ENCODE measurements around a stretch of chr7.

DNA sequence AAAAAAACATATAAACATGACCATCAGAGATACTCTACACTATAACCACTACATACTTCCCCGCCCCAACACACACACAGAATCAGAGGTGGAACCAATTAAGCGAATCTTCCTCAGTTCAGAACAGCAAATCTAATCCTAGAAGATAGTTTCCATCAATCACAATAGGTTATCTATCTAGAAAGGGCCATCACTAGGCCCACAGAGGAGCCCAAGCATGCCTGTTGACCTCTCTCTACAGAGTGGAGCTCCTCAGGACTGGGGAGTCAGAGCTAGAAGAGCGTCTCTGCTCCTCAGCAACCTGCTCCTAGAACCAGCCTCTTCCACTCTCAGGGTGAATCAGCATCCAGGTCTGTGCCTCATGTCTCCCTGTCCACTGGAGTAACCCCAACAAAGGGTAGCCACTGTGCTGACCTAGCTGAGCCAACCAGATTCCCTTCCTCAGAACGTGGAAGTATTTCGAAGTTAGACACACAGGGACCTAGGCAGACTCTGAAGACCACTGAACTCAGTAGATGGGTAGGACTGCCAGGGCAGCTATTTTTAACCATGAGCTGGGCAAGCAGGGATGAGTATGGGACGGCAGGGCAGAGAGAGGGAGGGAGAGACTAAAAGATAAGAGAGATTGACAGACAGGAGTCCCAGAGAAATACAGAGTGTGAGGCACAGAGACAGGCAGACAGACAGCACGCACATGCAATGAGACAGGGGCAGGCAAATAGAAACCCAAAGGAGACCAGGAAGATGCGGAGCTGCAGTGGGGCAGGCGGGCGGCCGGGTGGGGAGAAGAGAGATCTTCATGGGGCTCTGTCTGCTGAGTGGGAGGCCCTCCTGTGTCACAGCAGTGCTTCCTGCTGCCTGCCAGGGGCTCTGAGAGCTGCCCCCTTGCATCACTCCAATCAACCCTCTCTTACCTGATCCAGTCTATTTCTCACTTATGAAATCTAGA lies 56.7 kb downstream of the OSBPL3 start:
- PRO-cap = no peak

DNA sequence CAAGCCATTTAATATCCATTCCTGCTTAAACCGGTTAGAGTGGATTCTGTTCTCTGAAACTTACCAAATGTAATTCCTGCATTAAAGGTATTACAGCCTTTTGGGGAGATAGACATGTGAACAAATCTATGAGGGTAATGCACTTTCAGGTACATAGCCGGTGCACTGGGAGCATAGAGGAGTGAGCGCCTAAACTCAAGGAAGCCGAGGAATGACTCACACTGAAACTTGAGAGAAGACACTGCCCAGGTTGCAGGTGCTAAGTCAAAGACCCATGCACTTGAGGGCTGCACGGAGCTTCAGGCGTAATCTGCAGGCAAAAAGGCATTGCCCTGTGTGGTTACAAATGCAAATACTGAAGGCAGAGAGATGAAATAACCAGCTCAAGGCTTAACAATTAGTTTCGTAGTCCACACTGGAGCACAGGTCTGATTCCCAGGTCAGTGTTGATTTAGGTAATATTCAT lies 51.0 kb upstream of the OSBPL3 start:
- PRO-cap = no peak

- PRO-cap = no peak
Observed at GRCh38 chr7:25670122-25670785, 442.0 kb upstream of the NPVF start.

DNA sequence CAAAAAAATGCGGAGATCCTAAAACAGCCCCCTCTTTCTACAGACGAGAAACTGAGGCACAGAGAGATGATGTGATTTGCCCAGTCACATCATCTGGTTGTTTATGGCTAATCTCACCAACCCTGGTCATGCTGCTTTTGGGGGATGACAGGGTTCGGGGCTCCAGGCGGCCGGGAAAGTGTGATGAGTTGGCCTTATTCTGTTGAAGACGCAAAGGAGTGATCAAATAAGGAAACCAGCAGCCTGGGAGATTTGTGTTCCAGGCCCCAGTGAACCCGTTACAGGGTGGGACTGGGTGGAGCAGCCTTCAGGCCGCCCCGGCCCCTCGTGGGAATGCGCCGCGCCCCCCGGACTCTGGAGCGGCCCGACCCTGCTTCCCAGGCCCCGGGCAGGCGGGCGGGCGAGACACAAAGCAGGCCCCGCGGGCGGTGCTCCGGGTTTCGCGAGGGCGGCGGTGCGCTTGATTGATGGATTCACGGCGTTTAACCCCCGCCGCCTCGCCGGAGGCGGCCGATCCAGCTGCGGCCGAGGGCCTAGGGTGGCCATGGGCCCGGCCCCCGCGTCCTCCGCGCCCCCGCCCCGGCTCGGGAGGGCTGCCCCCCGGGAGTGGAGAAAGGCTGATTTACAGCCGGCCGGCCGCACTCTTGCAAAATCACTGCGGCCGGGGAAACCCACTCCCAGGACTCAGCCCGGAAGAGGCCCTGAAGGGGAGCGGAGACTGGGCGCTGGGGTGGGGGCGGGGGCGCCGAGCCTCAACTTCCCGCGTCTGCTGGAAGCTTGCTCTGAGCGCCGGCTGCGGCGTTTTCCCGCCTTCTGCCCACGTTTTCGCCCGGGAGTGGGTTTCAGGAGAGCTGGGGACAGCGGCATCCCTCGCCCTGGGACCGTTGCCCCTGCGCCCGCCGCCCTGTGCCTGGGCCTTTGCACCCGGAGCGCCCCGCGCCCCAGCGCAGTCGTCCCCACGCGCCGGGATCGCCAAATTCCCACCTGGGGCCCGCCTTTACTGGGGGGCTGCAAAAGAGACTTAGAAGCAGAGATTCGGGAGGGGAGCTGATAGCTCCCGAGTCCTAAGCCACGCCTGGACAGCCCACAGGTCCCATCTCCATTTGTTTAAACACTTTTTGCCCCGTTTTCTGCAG lies 299.6 kb upstream of the NFE2L3 start:
- PRO-cap = unidirectional peak, minus-strand start at position 657 of the sequence

- PRO-cap = no peak
Observed at GRCh38 chr7:25967731-25968555, 184.1 kb upstream of the NFE2L3 start.

- PRO-cap = unidirectional peak, minus-strand start at chr7:26155559
Observed at GRCh38 chr7:26155444-26156280, 3.7 kb downstream of the NFE2L3 start.

DNA sequence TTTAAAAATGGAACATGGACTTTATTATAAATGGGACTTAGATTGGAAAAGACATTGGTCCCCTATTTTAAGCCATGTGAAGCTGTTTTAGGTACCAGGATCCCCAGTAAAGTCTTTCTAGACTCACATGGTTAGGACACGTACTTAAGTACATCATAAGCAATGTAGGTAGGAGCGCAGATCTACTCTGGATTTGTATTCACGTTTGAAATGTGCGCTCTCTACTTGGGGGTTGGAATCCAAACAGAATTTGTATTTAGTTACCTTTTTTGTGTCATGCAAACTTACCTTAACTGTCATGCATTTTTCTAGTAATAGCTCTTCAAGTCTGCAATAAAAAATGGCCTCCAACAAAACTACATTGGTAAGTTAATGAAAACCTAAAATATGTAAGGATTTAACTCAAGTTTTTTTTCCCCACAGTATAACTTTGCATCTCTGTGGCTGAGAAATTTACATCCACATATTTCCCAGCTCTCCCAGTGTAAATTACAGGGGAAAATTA lies 1.2 kb downstream of the CBX3 start:
- PRO-cap = no peak

DNA sequence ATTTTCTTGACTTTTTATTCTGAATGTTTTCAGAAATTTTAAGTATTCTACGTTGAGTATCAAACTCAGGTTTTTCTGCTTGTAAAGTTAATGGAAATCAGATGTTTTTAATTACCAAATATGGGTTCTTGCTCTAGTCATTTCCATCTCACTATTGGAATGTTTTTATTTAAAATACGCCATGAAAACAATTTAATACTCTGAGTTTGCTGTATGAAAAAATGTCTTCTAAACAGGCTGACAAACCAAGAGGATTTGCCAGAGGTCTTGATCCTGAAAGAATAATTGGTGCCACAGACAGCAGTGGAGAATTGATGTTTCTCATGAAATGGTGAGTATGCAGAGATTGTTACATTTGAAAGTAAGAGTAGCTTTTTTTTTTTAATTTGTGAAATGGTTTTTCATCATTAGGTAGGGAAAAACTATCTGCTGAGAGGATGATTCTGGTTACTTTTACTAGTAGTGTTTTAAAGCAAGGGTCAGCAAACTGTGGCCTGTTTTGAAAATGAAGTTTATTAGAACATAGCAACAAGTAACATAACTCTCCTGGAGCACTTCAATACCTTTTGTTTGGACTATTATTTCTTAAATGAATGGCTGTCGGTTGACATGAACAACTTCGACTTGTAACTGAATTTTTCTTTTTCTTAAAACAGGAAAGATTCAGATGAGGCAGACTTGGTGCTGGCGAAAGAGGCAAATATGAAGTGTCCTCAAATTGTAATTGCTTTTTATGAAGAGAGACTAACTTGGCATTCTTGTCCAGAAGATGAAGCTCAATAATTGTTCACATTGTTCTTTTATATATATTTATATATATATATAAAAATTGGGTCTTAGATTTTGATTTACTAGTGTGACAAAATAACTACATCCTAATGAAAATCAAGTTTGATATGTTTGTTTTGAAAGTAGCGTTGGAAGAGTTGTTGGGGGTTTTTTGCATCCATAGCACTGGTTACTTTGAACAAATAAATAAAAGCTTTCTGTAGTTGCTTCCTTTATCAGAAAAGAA lies 10.2 kb downstream of the CBX3 start:
- PRO-cap = no peak

- PRO-cap = no peak
Observed at GRCh38 chr7:26420707-26421122, 129.1 kb downstream of the SNX10 start.

- PRO-cap = no peak
Observed at GRCh38 chr7:26449649-26450177, 158.1 kb downstream of the SNX10 start.

- PRO-cap = no peak
Observed at GRCh38 chr7:26498210-26498569, 206.5 kb downstream of the SNX10 start.

DNA sequence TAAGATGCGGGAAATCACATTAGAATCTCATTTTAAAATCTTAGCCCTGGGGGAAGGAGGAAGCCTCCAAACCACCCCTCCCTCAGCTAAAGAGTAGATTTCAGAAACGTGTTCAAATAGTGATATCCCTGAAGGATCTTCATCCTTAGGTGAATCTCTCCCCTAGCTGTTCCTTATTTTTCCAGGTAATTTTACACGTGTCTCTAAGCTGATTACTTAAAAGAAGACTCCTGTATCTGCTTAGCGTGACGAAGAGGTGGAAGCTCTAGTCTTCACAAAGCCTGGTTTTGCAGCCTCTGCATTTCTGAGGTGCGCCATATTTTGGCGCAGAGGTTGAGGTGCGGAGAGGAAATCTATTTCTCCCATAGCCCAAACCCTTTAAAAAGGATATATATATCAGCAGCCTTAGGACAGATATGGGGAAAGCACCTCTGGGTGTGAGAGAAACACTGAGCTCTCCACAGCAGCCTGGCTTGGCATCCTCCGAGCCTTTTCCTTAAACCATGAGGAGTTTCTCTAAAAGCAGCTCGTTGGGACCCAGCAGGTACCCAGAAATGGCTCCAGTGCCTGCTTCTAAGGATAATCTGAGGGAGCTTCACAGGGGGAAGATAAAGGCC lies 2.9 kb upstream of the HOXA2 start:
- PRO-cap = no peak

DNA sequence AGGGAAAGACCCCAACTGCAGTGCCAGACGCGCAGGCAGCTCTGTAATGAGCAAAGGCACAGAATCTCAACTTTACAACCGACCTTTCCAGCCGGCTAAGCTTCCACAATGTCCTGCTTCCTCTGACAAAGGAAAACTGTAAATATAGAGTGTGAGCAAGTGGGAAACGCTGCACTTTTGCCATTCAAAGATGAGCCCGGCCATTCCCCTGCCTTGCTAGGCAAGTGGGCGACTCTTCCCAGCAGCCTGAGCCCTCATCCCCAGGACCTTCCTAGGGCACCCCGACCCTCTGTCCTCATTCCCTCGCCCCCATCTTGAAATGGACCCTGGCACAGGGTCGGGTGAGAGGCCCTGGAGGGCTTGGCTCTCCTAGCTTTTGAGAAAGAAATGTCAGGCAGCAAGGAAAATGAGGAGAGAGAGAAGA lies 1.1 kb downstream of the HOXA7 start:
- PRO-cap = no peak

- PRO-cap = no peak
Observed at GRCh38 chr7:27160665-27161778, 4.3 kb downstream of the HOXA9 start.

- PRO-cap = no peak
Observed at GRCh38 chr7:27167004-27167637, 1.8 kb upstream of the HOXA9 start.

GRCh38 chr7:27174548-27175079 lies 494 bp upstream of the HOXA10 start:
- PRO-cap = no peak

- PRO-cap = no peak
Observed at GRCh38 chr7:27202756-27203632, 3.1 kb upstream of the HOXA13 start.

- PRO-cap = no peak
Observed at GRCh38 chr7:27424047-27424766, 181.6 kb downstream of the EVX1 start.

DNA sequence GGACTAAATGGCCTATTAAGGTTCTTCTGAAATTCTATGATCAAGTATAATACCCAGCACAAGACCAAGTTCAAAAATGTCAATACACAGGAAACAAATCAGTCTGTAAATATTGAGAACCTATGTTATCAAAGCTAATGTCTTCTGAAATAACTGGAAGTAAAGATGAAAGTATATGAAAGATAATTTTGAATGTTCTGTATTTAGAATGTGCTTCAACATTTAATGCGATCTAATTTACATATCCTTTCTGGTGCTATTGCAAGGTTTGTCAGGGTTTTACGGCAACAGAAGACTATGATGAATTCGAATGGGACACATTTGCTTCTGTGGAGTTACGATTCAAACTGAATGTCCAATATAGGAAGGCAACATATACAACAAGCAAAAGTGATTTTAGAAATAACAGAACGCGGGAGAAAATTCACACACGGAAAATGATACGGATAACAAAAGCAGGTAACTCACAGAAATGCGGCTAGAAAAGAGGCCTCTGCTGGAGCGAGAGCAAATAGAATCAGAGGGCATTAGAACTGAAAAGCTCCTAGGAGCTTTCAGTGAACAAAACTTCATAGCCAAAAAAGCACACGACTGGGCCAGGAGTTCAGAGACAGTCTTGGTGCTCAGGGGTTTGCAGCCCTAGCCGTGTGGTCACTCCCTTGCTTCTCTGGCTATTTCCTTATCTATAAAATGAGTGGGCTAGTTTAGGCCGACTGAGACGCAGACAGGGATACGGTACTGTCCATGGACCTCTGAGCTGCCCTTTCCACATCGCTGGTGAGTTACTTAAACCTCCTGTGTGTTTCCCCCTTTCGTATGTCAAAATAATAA lies 655 bp upstream of the TAX1BP1 start:
- PRO-cap = bidirectional peak, plus-strand start at position 716 of the sequence, minus-strand start at position 669 of the sequence

DNA sequence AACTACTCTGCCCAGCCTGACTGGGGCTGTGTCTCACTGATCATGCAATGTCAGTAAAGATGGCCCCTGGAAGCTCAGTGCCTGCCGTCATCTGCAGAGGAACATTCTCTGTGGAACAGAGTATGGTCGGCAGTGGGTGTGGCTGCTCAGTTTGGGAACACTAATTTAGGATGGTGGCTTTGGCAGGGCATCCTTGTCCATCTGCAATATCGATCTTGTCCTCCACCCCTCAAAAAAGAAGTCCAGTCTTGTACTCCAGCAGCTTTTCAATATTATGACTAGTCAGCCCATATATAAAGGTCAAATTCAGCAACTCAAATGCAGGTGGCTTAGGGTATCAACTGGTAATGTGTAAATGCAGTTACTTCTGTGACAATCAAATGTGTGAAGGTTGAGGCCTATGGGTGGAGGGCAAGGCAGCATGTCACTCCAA lies 214.3 kb downstream of the TAX1BP1 start:
- PRO-cap = no peak

All from bronchus (tissue), 1 donor.